Peripheral blood mononuclear cell (primary cell): ENCODE measurements around the gene PNPLA5.

DNA sequence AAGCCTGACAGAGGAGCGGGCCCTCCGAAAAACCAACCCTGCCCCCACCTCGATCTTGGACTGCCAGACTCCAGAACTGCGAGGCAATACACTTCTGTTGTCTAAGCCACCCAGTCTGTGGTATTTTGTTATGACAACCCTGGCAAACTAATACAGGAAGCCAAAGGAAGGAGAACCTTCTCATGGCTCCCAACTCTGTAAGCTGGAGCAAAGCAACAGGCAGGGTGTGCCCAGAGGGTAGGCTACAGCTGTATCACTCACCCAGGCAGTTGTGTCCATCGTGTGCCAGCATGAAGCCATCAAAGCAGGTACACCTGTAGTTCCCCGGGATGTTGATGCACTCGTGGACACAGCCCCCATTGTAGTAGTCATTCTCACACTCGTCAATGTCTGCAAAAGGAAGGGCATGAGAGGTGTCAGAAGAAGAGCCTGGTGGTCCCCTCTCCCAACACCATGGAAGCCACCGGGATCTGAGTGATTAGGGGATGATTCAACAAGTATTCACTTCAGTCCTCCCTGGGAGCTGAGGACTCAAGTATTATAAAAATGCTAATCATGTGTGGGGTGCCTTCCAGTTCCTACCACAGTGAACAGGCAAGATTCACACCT, 23.4 kb downstream of the SCUBE1 start:
- PRO-cap, 8 experiments, result no peak in any of the 8 experiments

DNA sequence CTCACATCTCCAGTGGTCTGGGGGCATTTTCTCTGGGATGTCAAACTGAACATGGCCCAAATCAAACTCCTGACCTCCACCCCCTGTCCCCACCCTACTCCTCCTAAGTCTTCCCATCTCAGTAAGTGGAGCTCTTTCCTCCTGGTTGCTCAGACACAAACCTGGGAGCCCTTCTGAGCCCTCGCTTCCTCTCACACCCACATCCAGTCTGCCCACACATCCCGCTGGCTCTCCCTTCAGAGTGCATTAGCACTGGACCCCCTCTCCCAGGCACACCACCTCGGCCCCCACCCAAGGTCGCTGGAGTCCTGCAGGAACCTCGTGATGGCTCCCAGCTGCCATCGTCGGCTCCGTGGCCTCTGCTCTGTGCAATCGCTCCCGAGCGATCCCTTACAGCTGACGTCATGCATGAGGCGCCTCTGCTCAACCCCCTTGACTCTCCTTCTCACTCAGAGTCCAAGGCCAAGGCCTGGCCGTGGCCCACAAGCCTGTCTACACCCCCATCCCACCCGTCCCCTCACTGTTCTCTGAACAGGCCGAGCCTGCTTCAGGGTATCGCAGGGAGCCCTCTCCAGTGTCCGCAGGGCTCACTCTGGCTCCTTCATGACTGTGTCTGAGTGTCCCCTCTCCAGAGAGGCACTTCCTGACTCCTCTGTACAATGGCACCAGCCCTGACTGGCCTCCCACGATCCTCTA, 183.9 kb downstream of the EFCAB6 start:
- PRO-cap, 8 experiments, result no peak in any of the 8 experiments

DNA sequence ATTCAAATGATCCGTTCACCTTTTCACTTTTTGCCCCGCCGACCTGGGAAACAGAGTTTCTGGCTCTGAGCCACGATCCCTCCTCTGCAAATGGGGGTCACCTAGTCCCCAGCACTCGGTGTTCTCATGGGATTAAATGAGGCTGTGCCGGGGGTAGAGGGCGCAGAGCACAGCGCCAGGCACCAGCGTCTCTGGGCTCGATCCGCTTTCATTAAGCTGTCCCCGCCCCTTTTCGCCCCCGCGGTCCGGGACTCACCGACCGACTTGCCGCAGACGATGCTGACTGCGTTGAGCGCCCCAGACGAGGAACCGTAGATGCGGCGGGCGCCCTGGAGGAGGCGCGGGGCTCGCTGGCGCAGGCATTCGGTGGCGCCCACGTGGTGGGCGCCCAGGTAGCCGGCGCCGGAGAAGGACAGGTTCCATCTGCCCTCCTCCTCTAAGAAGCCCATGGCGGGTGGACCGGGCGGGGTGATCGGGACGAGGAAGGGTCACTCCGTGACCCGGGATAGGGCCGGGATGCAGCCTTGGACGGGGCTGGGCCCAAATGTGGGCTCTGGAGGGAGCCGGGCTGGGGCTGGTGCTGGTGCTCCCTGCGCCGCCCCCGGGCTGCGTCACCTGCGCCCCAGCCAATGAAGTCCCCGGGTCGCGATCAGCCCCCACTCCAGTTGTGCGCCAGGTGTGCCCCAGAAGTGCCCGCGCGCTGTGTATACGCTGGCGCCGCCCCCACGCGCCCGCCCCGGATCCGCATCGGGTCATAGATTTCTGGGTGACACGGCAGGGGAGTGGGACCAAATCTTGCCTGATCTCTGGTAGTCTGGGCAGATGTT, at the start of gene PNPLA5:
Gene PNPLA5, minus strand, starts transcription at position 582 of the 827 bp plus-strand sequence.
- PRO-cap, 8 experiments, result no peak in any of the 8 experiments

GRCh38 chr22:43926029-43926313, 2.4 kb downstream of the PNPLA3 start:
- PRO-cap, 8 experiments, result no peak in any of the 8 experiments

- PRO-cap, 8 experiments, result no peak in any of the 8 experiments
These were observed 622 bp upstream of the SAMM50 start for GRCh38 chr22:43954444-43955196.

GRCh38 chr22:44145000-44145347, 35.8 kb upstream of the PARVG start:
- PRO-cap, 8 experiments, result no peak in any of the 8 experiments

GRCh38 chr22:44145533-44146092, 35.1 kb upstream of the PARVG start:
- PRO-cap, 8 experiments, result no peak in any of the 8 experiments

- PRO-cap, 8 experiments, result peak in 6 of 8 experiments; most common plus-strand start chr22:44172995 (in 6); most common minus-strand start chr22:44172853 (in 2)
These were observed 7.9 kb upstream of the PARVG start for GRCh38 chr22:44172709-44173377.

GRCh38 chr22:44206868-44207323, 26.2 kb downstream of the PARVG start:
- PRO-cap, 8 experiments, result peak in 5 of 8 experiments; most common plus-strand start chr22:44207141 (in 3)

- PRO-cap, 8 experiments, result peak in 1 of 8 experiments; most common plus-strand start chr22:44664414 (in 1)
These were observed 37.9 kb upstream of the PRR5 start for GRCh38 chr22:44663900-44664726.

DNA sequence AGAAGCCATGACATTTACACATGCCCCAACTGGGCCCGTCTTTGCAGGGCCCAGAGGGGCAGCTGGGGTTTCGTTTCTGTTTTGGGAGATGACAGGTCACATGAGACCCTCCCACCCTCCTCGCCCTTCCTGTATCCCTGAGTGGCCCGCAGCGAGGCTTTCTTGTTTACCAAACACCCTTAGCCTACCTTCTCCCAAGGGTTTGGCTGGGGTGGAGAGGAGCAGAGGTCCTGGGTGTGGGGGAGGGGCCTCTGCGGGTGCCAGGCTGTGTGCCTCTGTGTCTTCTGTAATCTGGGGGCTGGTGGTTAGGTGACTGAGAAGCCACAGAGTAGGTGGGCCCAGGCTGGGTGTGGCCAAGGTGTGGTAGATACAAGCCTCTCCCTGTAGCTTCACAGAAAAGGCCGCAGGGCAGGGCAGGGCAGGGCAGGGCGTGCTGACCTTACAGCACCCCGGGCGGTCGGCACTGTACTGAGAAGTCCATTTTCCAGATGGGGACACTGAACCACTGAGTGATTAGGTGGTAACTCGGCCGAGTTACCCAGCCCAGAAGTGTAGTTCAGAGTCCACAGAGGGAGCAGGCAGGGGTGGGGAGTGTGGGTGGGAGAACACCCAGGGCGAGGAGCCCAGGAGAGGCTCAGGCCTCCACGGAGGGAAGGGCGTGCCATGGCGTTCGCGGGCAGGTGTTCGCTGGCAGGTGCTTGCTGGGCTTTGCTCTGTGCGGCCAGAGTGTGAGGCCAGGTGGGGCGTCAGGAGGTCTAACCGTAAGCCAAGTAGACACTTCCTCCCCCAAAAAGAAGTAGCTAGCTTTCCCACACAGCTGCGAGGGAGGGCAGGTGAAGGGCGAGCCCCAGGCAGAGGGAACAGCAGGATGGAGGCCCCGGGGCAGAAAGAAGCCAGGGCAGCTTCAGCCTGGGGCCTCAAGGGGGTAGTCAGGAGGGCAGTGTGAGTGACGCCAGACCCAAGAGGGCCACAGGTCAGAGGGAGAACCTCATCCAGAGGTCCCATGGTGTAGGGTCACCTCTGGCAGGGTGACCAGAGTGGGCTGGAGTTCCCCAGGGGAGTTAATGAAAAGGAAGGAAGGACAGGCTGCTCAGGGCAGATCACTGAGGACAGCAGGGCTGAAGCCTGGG, 8.8 kb downstream of the PRR5 start:
- PRO-cap, 8 experiments, result peak in 2 of 8 experiments; most common plus-strand start position 292 of the sequence (in 2)

DNA sequence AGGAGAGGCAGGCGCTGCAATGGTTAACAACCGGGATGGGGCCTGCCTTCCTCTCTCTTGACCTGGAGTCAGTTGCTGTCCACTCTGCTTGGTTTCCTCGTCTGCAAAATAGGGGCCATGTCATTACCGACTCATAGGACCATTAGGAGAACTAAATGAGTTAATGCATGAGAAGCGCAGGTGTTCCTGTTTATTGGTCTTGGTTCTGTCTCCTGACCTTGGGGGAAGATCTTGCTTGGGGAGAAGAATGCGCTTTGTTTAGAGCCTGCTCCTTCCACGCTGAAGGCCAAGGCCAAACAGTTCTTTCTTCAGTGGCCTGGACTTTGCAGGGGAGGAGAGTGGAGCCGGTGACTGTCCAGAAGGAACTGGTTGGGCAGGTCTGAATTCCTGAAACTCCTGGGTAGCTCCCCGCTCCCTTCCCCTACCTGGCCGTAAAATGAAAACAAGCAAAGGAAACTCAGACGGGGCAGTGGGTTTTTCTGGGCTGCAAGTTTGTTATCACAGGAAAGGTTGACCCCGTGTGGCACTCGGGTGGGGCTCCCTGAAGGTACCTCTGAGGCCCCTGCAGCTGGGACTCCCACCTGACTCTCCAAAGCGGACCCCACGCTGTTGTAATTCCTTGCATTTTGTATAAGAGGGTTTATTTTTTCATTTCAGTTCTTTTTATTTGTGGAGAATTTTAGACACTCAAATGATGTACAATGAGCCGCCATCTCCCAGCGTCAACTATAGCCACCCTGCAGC, 3.6 kb downstream of the ARHGAP8 start:
- PRO-cap, 8 experiments, result no peak in any of the 8 experiments

DNA sequence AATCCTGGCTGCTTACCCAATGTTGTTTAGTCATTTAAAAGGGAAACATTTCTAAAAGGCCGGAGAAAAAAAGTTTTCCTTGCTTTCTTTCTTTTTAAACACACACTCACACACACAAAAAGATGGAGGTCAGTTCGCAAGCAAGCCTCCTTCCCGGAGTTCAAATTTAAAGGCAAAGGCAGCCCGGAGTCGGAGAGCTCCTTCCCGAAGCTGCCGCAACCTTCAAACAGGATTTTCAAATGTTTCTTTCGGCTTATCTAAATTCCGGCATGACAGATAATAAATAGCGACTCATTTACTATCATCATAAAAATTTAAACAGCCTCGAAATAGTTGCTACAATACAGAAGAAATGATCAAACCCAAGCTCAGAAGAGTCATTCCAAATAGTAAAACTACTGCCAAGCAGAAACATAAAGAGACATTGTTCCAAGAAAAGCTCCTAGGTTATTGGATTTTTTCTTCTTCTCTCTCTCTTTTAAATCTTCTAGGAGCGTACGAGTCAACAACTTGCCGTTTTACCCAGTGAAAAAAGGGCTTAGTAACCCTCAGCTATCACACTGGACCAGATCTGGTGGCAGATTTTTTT, 3.4 kb downstream of the PHF21B start:
- PRO-cap, 8 experiments, result no peak in any of the 8 experiments

GRCh38 chr22:45164480-45165166, 898 bp downstream of the NUP50 start:
- PRO-cap, 8 experiments, result no peak in any of the 8 experiments

- PRO-cap, 8 experiments, result no peak in any of the 8 experiments
These were observed 34.0 kb downstream of the NUP50 start for GRCh38 chr22:45197460-45198453.

DNA sequence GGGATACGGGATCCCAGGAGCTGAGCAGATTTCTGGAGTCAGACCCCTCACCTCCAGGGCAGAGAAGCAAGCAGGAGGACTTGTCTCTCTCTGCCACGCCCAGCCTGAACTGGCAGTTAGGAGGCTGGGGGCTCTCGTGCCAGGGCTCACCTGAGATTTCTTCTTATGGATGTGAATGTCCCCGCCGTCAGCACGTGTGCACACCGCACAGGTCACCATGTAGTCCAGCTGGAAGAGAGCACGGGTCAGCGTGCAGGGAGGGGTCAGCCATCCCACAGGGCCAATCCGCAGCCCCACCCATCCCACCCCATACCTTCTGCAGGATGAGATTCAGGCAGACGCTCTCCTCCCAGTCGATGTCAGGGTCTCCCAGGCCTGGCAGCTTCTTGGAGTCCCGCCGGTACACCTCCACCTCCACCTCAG, 35.2 kb downstream of the KIAA0930 start:
- PRO-cap, 8 experiments, result no peak in any of the 8 experiments

DNA sequence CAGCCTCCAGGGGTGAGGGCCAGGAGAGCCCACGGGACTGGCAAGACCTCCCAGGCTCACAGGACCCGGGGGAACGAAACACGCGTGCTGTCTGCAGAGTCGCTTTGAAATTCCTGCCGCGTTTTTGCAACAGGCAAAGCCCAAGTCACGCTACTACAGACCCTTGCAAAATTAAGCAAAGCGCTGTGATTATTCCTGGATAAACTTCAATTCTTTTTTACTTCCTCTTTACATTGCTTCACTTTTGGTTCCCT, 27.3 kb downstream of the KIAA0930 start:
- PRO-cap, 8 experiments, result peak in 1 of 8 experiments; most common minus-strand start position 115 of the sequence (in 1)

- PRO-cap, 8 experiments, result peak in 5 of 8 experiments; most common plus-strand start chr22:45318071 (in 2); most common minus-strand start chr22:45317841 (in 4)
These were observed 7.9 kb downstream of the FAM118A start for GRCh38 chr22:45317559-45318178.

DNA sequence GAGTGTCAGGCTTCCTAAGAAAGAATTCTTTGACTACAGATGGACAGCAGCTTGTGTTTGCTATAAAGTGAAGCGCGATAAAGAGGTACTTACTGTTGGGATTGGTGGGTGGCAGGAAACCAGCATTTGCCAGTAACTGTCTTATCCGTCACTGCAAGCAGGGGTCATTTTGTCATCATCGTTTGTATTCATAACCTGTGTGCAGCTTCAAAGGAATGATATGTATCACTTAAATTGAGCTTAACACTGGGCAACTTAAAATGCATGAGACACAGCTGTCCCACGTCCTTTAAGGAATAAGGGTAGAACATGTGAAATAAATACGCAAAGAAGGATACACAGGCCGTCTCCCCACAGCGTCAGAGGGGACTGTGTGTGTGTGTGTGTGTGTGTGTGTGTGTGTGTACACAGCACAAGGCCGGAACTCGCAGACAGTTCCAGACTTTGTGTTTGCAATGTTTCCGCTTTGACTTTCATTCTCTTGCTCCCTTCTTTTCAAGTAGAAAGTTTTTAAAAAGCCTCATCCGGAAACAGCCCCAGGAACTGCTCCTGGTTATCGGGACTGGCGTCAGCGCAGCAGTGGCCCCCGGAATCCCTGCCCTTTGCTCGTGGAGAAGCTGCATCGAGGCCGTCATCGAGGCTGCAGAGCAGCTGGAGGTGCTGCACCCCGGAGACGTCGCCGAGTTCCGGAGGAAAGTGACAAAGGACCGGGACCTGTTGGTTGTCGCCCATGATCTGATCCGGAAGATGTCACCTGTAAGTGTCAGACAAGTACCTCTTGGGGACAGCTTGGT, 13.1 kb downstream of the FAM118A start:
- PRO-cap, 8 experiments, result peak in 1 of 8 experiments; most common plus-strand start position 645 of the sequence (in 1); most common minus-strand start position 698 of the sequence (in 1)

- PRO-cap, 8 experiments, result peak in 1 of 8 experiments; most common plus-strand start chr22:45341607 (in 1)
These were observed 31.8 kb downstream of the FAM118A start for GRCh38 chr22:45341505-45341950.